Foreskin fibroblast (primary cell): Measurements from ENCODE around the genes ZNF292, SMIM8 and RRAGD.

DNA sequence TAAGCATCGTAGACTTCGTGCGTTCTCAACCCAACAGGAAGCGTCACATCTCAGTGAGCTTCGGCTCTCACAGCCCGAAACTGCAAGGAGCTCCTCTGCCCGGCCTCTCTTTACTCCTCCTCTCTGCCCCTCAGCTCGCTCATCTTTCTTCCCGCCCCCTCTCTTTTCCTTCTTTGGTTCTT is 520 bp upstream of the NT5E start:
- RRBS: no CpG with 5 or more reads among the region's 9 CpGs

GRCh38 chr6:86026877-86027260 is 384.2 kb upstream of the SYNCRIP start:
- RRBS: no CpG with 5 or more reads among the region's 9 CpGs

DNA sequence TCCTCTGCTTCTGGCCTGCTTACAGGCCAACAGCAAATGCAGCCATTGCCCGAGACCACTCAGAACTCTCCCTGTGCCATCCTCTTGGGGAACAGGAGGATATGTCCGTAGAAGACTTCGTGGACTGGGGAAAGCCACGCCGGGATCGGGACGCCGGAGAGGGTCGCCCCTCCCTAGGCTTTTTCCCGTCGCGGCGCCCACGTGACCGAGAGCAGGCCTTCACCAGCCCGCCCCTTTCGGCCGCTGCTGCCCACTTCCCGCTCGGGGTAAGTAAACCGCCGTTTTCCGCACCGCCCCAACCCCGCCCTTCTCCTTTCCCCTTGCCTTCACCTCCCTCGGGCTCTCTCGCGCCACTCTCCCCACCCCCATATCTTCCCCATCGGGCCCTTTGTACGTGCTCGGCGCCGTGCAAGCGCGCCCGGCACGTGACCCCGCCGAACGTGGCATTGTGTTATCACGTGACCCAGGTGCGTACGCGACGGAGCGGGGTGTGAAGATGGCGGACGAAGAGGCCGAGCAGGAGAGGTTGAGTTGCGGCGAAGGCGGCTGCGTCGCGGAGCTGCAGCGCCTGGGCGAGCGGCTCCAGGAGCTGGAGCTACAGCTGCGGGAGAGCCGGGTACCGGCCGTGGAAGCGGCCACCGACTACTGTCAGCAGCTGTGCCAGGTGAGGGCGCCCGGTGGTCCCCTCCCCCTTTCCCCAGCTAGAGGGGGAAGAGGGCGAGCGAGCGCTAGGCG is at the start of gene ZNF292:
TSS of gene ZNF292 (plus strand) at position 470 of the 735 bp plus-strand sequence.
- RRBS: 3% methylated on average over 6 of the region's 70 CpGs

- RRBS: 1% methylated on average over 13 of the region's 38 CpGs
Observed at GRCh38 chr6:87322364-87322723, at the start of gene SMIM8. TSS of gene SMIM8 (plus strand) at chr6:87322588.

DNA sequence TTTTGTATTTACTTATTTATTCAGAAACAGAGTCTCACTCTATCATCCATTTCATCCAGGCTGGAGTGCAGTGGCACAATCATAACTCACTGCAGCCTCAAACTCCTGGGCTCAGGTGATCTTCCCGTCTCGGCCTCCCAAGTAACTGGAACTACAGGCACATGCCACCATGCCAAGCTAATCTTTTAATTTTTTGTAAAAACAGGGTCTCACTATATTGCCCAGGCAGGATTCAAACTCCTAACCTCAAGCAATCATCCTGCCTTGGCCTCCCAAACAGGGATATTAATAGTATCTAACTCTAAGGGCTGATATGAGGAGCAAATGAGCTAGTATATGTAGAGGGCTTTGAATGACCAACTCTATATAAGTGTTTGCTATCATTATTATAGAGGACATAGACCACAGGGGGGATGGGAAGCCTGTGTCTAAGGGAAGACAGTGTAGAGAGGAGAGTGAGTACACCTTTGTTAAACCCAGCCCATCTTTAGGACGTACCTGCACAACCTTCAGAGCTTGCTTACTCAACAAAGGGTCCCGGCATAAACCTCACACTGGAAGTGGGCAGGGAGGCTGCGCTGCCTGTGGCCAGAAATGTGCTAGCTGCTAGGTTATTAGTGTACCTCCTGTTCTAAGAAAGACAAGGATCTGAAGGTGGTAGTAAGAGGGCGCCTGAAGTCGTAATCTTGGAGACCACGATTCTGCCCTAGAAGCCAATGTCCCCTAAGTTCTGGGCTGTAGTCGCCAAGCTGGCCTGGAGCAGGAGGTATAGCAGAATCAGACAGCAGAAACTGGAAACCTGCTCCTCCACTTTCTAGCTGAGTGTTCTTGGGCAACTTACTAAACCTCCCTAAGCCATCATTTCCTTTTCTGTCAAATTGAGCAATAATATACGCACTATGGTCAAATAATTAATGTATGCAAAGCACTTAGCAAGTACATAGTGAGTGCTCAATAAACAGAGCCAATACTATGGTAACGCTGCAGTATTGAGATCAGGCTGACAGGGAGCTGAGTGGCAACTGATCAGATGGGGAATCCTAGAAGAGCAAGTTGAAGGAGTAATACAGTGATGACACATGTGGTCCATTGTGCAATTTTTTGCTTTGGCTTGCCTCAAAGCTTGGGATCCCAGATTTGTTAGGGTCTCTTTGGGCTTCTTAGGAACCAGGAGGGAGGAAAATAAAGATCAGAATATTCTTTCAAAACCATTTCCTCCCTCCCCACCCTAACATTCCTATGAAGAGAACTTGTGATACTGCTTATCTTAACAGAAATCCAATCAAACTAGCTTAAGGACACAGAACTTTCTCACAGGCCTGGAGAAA is 16.7 kb upstream of the AKIRIN2 start:
- RRBS: no CpG with 5 or more reads among the region's 11 CpGs

DNA sequence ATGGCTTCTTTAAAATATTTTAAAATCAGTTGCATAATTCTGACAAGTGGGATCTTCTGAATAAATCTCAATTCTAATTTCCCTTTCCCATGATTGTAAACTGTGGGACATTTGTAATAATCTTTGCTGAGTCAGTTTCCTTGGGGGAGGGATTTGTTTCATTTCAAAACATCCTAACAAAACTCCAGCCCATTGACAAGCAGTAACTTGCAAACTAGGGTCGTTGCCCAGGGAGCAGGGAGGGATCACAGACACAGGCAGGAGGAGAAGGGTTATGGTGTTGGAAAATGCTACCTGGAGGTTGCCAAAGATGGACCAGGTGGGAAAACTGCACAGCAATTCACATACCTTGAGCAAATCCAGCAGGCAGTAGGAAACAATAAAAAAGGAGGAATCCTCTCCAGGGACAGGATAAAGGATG is 87.1 kb upstream of the AKIRIN2 start:
- RRBS: no CpG with 5 or more reads among the region's 1 CpG

GRCh38 chr6:88167406-88167834 is 1.3 kb upstream of the CNR1 start:
- RRBS: no CpG with 5 or more reads among the region's 35 CpGs

- RRBS: no CpG with 5 or more reads among the region's 3 CpGs
Observed at GRCh38 chr6:88491515-88491917, 325.4 kb upstream of the CNR1 start.

GRCh38 chr6:88864965-88865411 is 98.4 kb downstream of the RNGTT start:
- RRBS: no CpG with 5 or more reads among the region's 1 CpG

- RRBS: no CpG with 5 or more reads among the region's 8 CpGs
Observed at GRCh38 chr6:89034330-89035118, 46.0 kb upstream of the PNRC1 start.

- RRBS: no CpG with 5 or more reads among the region's 5 CpGs
Observed at GRCh38 chr6:89065497-89065978, 15.0 kb upstream of the PNRC1 start.

DNA sequence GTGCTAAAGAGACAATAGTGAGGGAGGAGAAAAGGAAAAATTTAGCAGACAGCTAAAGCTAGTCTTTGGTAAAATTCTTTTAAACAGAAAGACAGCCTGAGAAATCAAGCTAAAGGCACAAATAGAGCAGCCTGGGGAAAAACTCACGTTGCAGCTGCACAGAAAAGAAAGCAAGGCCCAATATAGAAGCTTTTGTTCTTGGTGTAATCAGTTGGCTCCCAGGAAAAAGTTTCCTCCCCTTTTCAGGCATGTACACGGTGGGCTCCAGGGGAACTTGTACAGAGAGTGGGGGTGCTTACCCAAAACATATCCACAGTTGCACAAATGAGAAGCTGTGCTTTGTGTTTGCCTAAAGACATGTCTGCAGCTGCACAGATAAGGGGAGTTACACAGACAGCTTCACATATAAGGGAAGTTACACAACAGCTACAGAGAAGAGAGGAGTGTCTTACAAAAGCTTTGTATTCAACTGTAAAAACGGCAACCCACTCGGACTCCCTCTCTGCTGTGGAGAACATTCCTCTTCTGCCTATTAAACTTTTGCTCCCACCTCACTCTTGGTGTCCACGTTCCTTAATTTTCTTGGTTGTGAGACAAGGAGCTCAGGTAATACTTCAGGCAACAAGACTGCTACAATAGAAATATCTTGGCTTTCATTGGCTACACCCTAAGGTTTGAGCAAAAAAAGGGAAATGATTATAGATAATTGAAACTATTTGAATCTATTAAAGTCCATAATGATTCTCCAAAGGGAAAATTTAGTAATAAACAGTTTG is 7.5 kb upstream of the PNRC1 start:
- RRBS: no CpG with 5 or more reads among the region's 5 CpGs

DNA sequence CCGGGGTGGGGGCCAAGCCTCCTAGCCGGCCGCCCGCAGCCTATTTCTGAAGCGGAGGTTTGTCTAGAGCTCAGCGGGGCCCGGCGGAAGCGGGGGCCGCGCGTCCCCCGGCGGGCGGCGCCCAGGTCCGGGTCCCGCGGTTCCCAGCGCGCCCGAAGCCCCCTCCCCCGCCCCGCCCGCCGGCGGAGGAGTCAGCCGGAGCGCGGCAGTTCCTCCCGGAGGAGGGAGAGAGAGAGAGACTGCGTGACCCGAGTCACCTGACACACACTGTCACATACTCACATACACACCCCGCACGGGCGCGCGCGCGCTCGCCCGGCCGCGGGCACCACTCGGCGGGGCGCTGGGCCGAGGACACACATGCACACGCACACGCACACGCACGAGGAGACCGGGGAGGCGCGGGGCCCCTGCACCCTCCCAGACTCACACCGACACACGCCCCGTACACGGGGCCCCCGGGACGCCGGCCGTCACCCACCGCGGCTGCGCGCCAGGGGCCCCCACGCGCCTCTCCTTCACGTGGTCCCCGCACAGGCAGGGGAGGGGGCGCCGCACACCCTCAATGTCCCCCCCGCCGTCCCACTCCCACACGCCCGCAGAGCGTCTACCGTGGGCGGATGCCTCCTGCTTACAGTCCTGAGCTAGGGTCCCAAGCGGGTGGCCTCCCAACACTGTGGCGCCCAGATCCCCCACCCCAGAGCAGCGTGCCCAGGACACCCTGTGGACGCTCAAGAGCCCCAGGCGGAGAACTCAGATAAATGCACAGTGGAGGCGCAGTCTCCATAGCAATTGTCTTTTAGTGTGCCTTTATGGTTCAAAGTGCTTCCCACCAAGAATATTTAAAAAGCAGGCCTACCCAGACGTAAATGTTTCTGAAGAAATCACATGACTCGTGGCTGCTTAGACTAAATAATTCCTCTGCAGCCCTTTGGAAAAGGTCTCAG is at the start of gene RRAGD:
TSS of gene RRAGD (minus strand) at position 241 of the 947 bp plus-strand sequence.
- RRBS: 2% methylated on average over 42 of the region's 88 CpGs

DNA sequence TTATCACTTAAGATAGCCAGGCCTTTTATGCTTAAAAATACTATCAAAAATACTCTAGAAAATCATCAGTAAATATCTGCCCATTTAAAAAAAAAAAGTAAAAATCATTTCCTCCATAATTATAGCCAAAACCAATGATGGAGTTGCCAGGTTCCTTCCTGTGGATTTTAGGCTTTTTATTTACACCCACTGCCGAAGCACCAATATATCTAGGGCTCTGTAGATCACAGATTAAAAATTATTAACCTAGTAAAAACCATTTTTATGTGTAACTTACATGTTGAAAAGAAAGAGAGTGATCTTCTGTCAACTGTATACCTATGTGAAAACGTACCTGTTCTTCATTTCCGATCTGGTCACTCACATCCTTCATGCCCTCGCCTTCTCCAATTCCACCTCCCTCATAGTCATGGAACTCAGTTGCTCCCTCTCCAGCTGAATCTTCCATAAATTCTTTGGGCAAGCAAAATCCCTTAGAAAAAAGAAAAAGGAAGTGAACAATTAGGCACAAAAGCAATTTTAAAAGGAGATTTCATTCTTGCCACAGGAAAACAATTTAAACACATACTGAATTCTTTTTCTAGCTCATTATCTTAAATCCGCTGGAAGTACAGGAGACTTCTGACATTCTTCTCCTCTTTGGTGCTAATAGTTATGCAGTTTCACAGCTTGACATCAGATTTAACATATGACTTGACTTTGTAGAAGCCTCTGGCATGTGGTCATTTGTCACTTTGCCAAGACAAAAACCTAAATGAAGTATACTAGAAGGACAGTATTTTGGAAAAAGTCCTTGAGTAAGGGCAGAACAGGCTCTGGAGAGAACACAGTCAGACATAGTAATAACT is 29.4 kb upstream of the LYRM2 start:
- RRBS: no CpG with 5 or more reads among the region's 5 CpGs

DNA sequence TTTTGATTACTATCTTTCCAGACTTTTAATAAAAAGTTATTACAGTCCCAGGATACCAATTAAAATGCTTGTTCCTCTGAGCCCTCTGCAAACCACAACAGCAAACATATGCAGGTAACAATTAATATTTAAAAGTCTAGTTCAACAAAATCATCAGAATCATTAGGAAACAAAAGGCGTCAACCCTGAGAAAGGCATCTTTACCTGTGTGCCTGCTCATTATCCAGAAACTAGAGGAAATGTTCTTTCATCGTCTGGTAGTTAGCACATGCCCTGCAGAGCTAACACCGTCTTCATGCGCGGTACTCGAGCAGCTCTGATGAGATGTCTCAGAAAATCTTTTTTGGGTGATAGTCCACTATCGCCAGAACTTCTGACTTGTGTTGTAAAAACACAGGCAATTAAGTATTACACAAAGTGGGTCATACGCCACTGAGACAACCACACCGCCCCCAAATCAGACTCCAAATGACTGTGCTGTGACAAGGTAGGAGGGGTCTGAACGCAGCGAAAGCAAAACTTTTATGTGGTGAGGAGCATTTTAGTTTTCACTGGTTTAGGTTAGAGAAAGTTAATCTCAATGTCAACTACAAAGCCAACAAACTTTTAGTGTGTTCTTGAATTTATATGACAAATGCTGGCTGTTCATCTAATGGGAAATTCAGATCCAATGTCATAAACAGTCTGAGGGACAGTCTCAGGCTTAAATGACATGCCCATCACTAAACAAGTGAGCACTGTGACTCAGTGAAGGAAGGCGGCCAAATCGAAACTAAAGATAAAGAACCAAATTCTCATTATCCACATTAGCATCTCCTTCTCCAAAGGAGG is 186.5 kb downstream of the GJA10 start:
- RRBS: no CpG with 5 or more reads among the region's 13 CpGs

- RRBS: no CpG with 5 or more reads among the region's 7 CpGs
Observed at GRCh38 chr6:90097809-90098528, 198.7 kb downstream of the BACH2 start.

- RRBS: no CpG with 5 or more reads among the region's 5 CpGs
Observed at GRCh38 chr6:90110972-90111365, 185.7 kb downstream of the BACH2 start.

DNA sequence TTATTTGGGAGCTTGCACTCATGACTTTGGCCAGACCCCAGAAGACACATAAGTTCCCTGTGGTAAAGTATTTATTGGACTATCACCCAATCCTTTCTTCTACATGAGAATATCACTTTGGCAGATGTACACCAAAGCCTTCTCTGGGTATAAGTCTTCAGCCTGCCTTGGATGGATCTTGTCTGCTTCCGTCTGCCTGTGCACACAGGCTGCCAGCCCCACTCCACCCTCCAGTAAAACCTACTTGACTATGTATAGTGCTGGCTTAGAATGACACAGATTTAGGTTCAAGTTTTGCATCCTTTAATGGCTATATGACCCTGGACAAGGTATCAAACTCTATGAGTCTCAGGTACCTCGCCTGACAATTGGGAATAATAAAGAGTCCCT is 63.4 kb downstream of the BACH2 start:
- RRBS: no CpG with 5 or more reads among the region's 2 CpGs

DNA sequence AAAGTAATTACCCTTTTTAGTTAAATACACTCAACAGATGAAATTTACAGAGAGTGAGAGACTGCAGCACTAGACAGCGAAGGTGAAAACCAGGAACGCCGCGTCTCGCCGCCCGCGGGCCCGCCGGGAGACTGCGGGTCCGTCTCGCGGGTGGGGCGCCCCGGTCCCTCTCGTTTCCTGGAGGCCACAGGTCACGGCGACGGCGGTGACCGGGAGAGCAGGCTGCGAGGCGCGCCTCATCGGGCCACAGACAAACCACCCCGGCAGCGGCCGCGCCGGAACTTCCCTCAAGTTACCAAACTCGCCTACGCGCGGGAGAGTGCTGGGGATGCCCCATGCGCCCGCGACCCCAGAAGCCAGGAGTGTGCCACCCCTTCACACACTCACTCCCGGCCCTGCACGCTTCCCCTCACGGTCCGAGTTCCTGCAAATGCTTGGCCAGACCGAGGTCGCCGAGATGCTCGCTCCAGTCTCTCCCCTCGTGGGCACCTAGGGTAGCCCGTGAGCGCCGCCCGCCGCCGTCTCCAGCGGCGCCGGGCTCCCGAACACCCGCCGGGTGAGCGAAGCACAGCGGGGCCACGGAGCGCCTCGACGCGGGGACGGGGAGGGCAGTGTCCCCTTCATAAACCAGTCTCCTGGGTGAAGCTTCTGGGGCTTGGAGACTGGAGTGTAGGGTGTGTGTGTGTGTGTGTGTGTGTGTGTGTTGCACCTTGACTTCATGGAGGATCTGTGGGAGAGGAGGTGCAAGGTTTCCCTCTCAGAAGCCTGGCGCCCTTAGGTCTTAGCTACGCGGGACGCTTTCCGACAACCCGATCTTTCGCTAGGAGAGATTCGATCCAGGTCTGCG is 1.4 kb downstream of the BACH2 start:
- RRBS: 3% methylated on average over 23 of the region's 76 CpGs